Gastroesophageal sphincter (tissue), 4 donors: ENCODE data around the gene KLC1.

- PRO-cap, result no peak
- RAMPAGE, long total RNA, 4 experiments, result start-site peak on the plus strand in 1 of 4 experiments, at chr14:103209506-103209694 at its widest, 5 reads per replicate
These were observed 85.9 kb downstream of the TNFAIP2 start for GRCh38 chr14:103208688-103209978.

- PRO-cap, result no peak
- RAMPAGE, long total RNA, 4 experiments, result no peak in any of the 4 experiments
These were observed 90.1 kb upstream of the EIF5 start for GRCh38 chr14:103243803-103244472.

DNA sequence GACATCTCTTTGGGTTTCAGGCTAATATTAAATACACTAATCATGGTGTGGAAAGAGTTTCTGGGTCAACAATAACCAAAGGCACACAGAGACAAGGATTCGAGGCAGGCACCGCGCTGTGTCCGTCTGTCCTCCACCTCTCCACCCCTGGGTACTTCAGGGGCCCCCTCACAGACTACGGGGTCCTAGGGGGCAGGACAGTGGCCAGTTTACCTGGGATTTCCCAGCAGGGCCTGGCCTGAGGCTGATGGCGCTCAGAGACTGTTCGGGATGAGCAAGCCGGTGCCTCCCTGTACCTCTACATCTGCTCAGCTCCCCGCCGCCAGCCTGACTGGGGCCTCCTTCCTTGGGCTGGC is 18.1 kb upstream of the EIF5 start:
- PRO-cap, result no peak
- RAMPAGE, long total RNA, 4 experiments, result no peak in any of the 4 experiments

DNA sequence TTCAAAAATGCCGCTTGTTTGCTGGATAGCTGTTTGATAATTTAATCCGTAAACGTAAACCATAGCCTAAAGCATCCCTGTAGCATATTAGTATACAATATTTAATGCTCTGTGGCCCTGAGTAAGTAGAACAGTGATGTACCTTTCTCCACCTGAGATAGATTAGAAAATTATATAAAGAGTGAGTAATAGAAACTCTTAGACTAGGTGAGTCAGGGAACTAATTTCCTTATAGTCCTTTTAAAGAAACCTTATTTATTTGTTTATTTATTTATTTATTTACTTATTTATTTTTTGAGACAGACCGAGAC is 2.0 kb downstream of the MARK3 start:
- PRO-cap, result no peak
- RAMPAGE, long total RNA, 4 experiments, result no peak in any of the 4 experiments

- PRO-cap, result bidirectional peak, plus-strand start at chr14:103535524, minus-strand start at chr14:103535417
- RAMPAGE, long total RNA, 4 experiments, result no peak in any of the 4 experiments
These were observed 6.2 kb downstream of the TRMT61A start for GRCh38 chr14:103535117-103535639.

GRCh38 chr14:103551297-103551898 is 11.1 kb downstream of the BAG5 start:
- PRO-cap, result bidirectional peak, plus-strand start at chr14:103551628, minus-strand start at chr14:103551615
- RAMPAGE, long total RNA, 4 experiments, result no peak in any of the 4 experiments

DNA sequence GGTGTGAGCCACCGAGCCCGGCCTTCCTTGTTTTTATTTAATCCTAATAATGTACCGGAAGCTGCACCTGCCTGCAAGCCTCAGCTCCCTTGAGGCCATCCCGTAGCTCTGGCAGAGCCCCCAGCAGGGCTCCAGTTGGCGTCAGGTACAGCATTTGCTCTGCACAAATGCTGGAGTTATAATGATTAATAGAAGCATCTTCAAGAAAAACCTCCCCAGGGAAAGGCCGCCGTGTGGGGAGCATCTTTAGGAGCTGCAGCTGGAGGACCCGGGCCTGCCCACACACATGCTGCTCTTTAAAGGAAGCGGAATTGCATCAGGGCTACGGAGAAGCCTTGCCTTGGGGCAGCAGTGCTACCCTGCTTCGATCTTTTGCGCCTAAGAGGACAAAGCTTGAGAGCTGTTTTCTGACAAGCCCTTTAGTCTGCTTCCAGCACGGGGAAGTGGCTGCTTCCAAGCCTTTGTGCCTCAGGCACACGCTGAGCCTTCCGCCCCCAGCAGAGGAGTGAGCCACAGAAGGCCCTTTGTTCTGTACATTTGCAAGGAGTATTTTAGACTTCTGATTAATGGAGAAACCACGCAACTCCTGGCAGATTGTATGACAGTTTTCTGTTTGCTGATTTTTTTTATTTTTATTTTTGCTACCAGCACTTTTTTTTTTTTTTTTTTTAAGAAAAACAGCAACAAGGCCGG is 31.5 kb downstream of the COA8 start:
- PRO-cap, result bidirectional peak, plus-strand start at position 422 of the sequence, minus-strand start at position 445 of the sequence
- RAMPAGE, long total RNA, 4 experiments, result no peak in any of the 4 experiments

GRCh38 chr14:103628592-103629502 is at the start of gene KLC1:
KLC1 (plus strand) TSS chr14:103629211.
- PRO-cap, result bidirectional peak, plus-strand start at chr14:103628766, minus-strand start at chr14:103628728; bidirectional peak, plus-strand start at chr14:103628847, minus-strand start at chr14:103628836; bidirectional peak, plus-strand start at chr14:103629212, minus-strand start at chr14:103629138
- RAMPAGE, long total RNA, 4 experiments, result no peak in any of the 4 experiments

GRCh38 chr14:103663459-103664115 is 34.6 kb downstream of the KLC1 start:
- PRO-cap, result no peak
- RAMPAGE, long total RNA, 4 experiments, result no peak in any of the 4 experiments

- PRO-cap, result no peak
- RAMPAGE, long total RNA, 4 experiments, result start-site peak on the plus strand in 1 of 4 experiments, at chr14:103670208-103670263 at its widest, 75 reads per replicate
These were observed 40.9 kb downstream of the KLC1 start for GRCh38 chr14:103669947-103670355.

DNA sequence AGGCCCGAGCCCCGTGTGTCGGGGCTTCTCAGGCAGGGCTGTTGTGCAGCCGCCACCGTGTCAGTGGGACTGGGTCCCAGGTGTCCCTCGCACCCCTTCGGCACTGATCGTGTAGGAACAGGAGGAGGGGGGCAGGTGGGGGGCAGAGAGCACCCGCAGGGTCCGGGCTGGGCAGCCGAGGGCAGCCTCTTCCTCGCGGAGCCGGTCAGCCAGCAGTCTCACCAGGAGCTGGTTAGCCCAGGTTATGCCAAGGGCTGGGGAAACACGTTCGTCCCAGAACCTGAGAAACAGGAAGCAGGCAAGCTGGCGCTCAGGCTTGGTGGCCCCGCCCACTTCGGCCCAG is 16.5 kb downstream of the XRCC3 start:
- PRO-cap, result no peak
- RAMPAGE, long total RNA, 4 experiments, result no peak in any of the 4 experiments

GRCh38 chr14:103854652-103856021 is 7.8 kb upstream of the PPP1R13B start:
- PRO-cap, result no peak
- RAMPAGE, long total RNA, 4 experiments, result no peak in any of the 4 experiments

- PRO-cap, result no peak
- RAMPAGE, long total RNA, 4 experiments, result no peak in any of the 4 experiments
These were observed 15.2 kb upstream of the PPP1R13B start for GRCh38 chr14:103862648-103862900.

- PRO-cap, result bidirectional peak, plus-strand start at chr14:103881967, minus-strand start at chr14:103881739
- RAMPAGE, long total RNA, 4 experiments, result no peak in any of the 4 experiments
These were observed 34.1 kb upstream of the PPP1R13B start for GRCh38 chr14:103881191-103882112.

- PRO-cap, result no peak
- RAMPAGE, long total RNA, 4 experiments, result no peak in any of the 4 experiments
These were observed 2.8 kb upstream of the ASPG start for GRCh38 chr14:104082561-104083184.

DNA sequence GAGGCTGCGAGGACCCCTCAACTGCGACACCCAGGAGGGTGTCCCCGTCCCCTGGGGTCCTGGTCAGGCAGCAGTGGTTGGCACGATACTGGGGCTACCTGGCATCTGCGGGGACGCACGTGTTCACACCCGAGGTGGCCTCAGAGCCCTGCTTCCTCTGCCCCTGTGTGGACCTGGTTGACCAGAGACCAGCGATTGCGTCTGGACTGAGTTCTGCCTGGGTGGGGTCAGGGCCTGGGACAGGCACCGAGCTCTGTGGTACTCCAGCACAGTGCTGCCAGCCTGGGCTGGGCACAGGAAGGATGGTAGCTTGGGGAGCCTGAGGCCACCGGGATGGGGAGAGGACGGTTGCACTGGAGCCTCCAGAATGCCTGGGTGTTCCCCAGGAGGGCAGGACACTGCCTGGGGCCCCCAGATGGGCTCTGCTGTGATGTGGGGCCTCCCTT is 768 bp downstream of the ASPG start:
- PRO-cap, result no peak
- RAMPAGE, long total RNA, 4 experiments, result no peak in any of the 4 experiments

DNA sequence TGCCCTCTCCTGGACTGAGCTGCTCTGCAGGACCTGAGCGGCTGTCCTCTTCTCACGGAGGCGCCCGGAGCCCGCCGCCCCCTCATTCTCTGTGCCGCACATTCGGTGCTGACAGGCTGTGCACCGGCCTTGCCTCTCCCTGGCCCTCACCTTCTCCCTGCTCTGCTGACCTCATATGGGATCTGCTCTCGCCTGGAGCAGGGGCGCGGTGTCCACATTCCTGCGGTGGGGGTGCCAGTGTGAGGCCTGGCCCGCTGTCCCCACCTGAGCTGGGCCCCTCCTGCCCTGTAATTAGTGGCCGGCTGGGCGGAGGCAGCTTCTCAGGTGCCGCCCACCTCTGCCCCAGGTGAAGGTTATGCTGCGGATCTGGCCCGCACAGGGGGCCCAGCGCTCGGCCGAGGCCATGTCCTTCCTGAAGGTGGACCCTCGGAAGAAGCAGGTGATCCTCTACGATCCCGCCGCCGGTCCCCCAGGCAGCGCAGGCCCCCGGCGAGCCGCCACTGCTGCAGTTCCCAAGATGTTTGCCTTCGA is 33.1 kb downstream of the KIF26A start:
- PRO-cap, result no peak
- RAMPAGE, long total RNA, 4 experiments, result no peak in any of the 4 experiments

DNA sequence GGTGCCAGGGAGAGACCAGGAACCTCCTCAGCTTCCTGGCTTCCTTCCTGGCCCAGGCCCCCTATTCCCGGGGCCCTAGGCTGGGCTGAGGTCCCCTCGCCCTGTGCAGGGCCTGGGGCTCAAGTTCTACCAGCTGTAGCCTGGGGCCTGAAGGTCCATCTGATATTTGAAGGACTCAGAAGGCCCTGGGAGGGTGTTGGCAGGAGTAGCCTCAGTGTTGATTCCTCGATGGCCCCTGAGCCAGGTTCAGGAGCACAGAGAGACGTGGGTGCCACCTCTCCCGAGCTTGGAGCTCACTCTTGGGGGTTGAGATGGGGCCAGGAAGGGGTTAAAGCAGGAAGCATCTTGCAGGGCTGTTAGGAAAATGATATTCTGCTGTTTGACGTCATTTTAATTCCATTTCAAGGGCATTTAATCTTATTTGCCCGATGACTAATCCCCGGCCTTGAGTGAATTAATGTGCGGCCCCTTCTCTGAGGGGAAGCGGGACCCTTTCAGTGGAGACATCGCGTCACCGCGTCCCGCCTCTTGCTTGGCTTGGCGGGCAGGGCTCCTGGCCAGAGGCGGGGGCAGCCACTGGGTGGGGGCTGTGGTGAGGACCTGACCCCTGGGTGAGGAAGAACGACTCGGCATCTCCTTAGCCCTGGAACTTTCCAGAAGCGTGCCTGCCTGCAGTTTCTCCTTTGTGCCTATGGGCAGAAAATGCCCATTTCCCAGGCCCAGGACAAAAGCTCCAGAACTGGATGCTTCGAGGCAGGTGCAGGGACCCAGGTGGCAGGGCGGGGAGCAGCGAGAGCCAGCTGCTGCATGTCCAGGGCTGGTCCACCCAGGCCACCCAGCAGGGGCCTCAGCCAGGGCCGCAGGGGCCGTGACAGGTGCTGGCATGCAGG is 158.2 kb downstream of the KIF26A start:
- PRO-cap, result no peak
- RAMPAGE, long total RNA, 4 experiments, result no peak in any of the 4 experiments

DNA sequence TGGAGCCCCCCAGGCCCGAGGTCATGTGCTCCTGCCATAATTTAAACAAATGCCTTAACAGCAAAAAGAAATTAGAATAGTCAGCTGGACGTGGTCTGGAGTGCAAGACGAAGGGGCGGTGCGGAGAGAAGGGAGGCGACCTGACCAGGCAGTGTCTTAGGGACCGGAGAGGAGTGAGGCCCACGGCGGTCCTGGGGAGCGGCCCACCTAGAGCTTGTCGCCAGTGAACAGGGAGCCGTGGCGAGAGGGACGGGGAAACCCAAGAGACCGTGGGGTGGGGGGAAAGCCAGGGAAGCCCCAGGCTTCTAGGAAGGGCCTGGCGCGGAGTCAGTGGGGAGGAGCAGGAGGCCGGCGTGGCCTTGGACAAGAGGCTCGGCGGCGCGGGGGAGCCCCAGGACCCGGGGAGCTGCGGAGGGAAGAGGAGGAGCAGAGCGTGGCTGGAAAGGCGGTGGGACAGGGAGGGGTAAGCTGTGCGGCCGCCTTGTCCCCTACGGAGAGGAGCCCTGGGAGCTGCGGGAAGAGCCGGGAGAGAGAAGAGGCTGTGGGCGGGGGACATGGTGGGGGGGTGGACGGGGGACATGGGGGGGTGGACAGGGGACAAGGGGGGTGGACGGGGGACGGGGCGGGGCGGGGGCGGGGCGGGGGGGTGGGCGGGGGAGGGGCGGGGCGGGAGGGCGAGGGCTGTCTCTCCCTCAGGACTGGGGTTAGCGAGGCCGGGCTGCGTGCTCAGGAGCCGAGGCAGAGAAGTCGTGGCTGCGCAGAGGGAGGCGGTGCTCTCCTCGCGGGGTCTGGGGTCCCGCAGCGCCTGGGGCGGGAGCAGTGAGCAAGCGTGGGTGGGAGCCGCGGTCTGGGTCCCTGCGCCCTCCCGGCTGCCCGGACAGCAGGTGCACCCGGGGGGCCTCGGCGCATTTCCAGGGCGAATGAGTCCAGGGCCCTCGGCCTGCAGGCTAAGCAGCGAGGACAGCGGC is 118.3 kb upstream of the C14orf180 start:
- PRO-cap, result no peak
- RAMPAGE, long total RNA, 4 experiments, result no peak in any of the 4 experiments

GRCh38 chr14:104573798-104574339 is 5.7 kb upstream of the C14orf180 start:
- PRO-cap, result no peak
- RAMPAGE, long total RNA, 4 experiments, result no peak in any of the 4 experiments